Hepatocyte (in vitro differentiated cells and primary cell): ENCODE results near the gene ARFIP1.

DNA sequence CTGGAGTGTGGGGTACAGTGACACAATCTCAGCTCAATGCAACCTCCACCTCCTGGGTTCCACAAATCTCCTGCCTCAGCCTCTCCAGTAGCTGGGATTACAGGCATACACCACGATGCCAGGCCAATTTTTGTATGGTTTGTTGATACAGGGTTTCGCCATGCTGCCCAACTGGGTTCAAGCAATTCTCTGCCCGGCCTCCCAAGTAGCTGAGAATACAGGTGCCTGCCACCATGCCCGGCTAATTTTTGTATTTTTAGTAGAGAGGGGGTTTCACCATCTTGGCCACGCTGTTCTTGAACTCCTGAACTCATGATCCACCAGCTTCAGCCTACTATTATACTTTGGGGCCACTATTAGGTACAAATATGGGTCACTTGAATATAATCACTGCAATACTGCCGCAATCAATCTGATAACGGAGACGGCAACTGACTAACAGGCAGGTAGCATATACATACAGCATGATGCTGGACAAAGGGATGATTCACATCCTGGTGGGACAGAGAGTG lies 11.1 kb downstream of the LRBA start:
- RAMPAGE, long total RNA, result no peak
- RRBS, result no CpG with 5 or more reads among the region's 8 CpGs

GRCh38 chr4:151012833-151013384 lies 2.2 kb downstream of the LRBA start:
- RAMPAGE, long total RNA, result no peak
- RRBS, result no CpG with 5 or more reads among the region's 8 CpGs

GRCh38 chr4:151015971-151016698 lies 1.1 kb upstream of the LRBA start:
- RAMPAGE, long total RNA, result no peak
- RRBS, result no CpG with 5 or more reads among the region's 35 CpGs

DNA sequence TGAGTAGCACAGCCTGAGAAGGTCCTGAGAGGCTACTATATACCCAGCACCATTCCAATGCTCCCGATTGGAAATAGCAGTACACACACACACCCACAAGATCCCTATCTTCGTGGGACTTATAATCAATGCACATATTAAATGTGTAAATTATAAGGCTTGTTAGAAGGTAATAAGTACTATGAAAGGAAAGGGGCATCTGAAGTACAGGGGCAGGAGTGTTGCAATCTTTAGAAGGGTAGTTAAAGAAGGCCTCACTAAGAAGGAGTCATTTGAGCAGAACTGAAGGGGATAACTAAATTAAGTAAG lies 319 bp downstream of the PRSS48 start:
- RAMPAGE, long total RNA, result no peak
- RRBS, result no CpG with 5 or more reads among the region's 2 CpGs

- RAMPAGE, long total RNA, result no peak
- RRBS, result no CpG with 5 or more reads among the region's 9 CpGs
Measured at GRCh38 chr4:151324174-151324630, 1.2 kb downstream of the SH3D19 start.

- RAMPAGE, long total RNA, result no peak
- RRBS, result no CpG with 5 or more reads among the region's 8 CpGs
Measured at GRCh38 chr4:151340846-151341496, 15.6 kb upstream of the SH3D19 start.

GRCh38 chr4:151347978-151348353 lies 22.6 kb upstream of the SH3D19 start:
- RAMPAGE, long total RNA, result no peak
- RRBS, result no CpG with 5 or more reads among the region's 7 CpGs

DNA sequence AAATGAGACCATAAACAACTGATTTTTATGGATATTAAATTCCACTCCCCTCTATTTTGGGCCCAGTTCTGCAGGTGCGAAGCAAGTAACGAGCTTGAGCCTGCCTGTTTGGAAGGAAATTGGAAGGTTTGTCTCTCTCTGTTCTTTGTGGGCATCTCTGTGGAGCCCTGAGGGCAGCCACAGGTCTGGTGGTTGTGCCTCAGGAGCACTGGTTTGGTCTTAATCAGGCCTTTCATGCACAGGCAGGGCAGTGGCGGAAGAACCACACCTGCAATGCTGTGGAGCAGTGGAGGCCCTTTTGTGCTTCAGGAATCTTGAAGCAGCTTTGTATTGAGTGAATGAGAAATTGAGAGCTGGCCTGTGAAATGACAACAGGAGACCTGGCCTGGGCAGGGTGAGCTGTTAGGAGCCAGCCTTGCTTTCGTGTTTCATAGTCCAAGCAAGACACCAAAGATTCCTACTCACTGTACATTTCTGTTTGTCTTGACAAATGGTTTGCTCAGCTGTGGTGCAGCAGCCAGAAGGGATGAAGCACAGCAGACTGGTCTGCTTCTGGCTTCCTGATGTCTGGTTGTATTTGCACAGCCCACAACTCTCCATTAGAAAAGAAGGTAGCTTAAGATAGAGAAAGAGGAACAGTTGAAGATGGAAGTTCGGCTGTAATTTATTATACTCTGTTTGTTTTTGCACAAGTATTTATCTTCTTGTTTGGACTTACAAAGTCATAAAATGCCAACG lies 96.6 kb downstream of the GATB start:
- RAMPAGE, long total RNA, result no peak
- RRBS, result no CpG with 5 or more reads among the region's 6 CpGs

DNA sequence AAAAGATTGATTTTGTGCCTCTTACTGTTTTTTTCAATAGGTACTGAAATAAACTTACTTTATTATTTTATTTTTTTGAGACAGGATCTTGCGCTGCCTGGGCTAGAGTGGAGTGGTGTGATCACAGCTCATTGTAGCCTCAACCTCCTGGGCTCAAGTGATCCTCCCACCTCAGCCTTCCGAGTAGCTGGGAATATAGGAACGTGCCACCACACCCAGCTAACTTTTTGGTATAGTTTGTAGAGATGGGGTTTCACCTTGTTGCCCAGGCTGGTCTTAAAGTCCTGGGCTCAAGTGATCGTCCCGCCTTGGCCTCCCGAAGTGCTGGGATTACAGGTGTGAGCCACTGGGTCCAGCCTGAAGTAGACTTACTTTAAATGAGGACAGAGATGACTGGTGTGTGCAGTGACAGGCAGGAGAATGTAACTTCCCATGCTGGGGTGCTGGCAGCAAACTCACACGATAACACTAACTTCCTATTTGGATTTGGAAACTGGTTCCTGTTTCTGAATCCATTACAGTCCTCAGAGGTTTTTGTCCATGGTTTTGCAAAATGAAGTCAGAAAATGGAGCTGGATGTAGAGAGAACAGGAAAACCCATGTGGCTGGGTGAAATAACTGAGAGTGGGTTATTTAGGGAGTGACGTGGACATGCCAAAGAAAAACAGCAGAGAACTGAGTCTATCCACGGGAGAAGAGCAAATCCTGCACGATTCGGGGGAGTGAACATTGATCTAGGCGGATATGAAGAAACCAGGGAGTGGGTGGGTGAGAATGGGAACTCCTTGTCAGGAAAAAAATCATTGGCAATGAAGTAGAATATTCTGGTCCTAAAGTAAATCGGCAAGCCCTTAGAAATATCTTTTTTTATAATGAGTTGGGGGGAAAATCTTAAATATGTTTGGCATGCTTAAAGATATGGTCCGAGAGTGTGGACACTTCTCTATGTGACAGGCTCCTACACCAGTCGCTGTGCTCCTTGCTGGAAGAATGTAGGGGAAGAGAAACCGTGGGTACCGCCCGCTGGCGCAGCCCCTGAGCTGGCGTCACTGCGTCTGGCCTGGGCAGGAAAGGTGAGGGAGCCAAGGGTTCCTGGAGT lies 95.5 kb downstream of the GATB start:
- RAMPAGE, long total RNA, result no peak
- RRBS, result no CpG with 5 or more reads among the region's 21 CpGs

DNA sequence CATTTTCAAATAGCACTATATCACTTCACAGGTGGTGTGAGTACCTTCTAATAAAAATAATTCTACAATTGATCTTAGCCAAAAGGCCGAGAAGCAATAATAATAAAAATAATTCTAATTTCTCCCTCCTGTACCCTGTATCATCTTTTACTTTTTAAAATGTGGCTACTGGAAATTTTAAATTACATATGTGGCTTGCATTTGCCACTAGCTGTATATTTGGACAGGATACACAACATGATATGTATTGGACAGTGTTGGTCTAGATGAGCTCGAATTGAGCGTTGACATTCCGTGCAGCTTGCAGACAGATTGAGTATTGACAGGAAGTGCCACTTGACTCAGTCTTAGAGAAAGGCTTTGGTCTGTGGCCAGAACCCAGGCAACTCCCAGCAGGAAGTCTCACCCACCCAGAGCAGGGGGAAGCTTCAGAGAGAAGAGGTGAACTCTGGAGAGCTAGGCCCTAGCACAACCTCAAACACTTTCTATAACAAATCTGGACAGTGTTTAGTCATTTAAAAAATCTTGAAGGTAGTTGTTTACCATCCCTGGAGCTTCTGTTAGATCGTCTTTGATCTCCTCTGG lies 280.6 kb downstream of the FBXW7 start:
- RAMPAGE, long total RNA, result no peak
- RRBS, result no CpG with 5 or more reads among the region's 5 CpGs

DNA sequence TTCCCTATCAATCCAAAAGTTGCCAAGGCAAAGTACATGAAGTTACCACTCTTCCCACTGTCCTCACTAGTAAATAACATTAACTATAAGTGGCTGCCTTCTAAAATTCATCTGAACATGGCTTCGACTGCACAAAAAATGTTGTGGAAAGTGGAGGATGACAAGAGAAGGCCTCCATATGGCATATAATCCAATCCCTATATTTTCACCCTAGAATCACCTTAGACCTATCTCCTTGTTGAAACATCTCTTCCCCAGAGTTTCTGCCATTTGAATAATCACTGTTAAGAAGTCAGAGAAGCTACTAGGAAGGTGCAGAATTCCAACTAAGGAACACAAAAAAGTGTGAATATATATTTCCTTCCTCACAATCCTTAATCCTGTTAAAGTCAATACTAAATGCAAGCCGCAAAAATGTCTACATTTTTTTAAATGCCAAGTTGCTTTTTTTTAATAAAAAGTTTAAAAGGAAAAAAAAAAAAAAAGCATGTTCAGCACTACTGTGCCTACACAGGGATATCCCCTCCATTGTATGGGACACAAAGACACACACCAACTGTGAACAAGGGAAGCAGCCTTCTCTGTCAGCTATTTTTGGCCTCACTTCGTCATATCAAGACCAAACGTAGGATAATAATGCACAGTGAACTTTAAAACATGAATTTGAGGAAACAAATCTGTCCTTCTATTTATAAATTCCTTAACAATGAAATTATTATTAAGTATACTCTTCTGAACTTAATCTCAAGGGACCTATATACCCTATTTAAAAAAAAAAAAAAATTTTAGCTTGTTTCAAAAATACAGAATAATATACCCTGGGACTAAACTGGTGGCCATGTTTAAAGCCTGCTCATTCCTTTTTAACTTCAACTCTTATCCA lies 4.5 kb downstream of the FBXW7 start:
- RAMPAGE, long total RNA, result no peak
- RRBS, result no CpG with 5 or more reads among the region's 4 CpGs

DNA sequence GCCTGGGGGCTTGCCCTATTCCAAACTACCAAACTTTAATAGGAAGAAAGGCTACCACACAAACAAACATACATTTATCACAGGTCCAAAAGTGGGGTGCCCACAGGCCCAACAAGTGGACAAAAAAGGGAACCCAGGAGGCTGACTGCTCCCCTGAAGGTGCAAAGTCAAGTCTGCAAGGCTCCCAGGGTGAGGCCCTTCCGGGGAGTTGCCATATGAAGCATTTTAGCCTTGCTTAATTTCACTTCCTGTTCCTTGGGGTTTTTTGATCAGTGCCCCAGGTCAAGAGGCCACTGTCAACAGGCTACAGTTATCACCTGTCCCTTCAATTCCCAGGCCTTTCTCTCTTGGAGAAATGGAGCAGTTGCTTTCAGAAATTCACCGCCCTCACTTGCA lies 36.5 kb downstream of the TMEM154 start:
- RAMPAGE, long total RNA, result no peak
- RRBS, result no CpG with 5 or more reads among the region's 2 CpGs

- RAMPAGE, long total RNA, result no peak
- RRBS, result 2% methylated on average over 32 of the region's 75 CpGs
Measured at GRCh38 chr4:152779372-152780495, at the start of gene ARFIP1. ARFIP1 (plus strand) TSS chr4:152779954.

- RAMPAGE, long total RNA, result no peak
- RRBS, result no CpG with 5 or more reads among the region's 9 CpGs
Measured at GRCh38 chr4:152800514-152801384, 21.0 kb downstream of the ARFIP1 start.

DNA sequence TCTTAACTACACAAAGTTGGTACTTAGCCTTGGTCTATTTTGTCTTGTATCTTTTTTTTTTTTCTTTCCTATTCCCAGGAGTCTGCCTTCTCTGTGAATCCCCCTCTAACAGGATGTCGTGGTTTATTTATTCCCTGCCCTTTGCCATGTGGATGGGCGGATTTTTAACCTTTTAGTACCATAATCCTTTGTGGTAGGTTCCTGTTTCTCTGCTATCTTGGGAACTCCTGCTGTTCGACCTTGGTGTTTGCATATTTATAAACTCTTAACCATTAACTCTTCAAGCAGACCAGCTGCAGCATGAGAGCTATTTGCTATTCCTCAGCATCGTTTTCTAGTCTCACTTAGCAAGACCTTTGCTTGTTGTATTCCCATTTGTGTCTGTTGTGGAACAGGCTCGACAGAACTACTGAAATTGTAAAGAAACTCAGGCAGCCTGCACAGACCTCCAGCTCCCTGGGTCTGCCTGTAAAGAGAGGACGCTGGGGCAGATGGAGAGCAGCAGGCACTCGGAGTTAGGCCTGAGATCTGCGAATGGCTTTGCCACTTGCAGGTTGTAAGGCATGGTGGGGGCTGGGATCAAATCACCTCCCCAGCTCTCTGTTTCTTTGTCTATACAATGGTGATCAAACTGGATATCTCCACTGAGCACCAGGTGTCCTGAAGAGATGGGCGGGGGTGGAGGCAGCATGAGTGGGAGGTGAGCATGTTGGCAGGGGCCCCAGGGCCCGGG lies 38.2 kb downstream of the TRIM2 start:
- RAMPAGE, long total RNA, result no peak
- RRBS, result no CpG with 5 or more reads among the region's 10 CpGs

GRCh38 chr4:153346873-153347435 lies 2.5 kb downstream of the MND1 start:
- RAMPAGE, long total RNA, result no peak
- RRBS, result no CpG with 5 or more reads among the region's 4 CpGs

DNA sequence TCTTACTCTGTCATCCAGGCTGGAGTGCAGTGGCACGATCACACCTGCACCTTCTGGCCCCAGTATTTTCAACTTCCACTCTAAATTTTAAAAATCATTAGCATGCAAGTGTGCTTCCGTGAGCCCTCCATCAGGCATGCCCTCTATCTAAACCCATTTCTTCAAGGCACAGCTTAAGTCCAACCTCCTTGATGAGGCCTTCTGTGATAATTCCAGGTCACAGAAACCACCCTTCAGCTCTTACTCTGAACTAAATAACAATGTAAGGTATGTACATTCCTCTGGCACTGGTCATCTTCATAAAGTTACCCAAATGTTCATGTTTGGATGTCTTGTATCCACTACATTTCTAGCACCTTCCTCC lies 38.7 kb upstream of the TMEM131L start:
- RAMPAGE, long total RNA, result no peak
- RRBS, result no CpG with 5 or more reads among the region's 2 CpGs

DNA sequence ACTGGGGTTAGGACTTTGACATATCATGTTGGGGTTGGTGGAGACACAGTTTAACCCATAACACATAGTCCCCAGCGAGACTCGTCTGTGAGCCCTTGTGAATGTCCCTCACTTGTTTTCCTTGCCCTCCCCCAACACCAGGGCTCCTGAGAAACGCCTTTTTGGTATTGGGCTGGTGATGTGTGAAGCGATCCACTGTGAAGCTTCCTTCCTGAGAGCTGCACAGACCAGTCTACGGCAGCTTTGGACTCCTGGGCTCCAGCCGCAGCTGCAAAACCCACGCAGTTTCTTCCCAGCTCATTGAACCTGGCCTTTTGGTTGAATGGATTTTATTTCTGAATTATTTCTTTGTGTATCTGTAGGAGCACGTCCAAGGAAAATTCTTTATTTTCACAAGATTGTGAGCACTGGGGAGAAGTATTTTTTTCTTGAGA lies 22.9 kb downstream of the TMEM131L start:
- RAMPAGE, long total RNA, result no peak
- RRBS, result no CpG with 5 or more reads among the region's 8 CpGs

DNA sequence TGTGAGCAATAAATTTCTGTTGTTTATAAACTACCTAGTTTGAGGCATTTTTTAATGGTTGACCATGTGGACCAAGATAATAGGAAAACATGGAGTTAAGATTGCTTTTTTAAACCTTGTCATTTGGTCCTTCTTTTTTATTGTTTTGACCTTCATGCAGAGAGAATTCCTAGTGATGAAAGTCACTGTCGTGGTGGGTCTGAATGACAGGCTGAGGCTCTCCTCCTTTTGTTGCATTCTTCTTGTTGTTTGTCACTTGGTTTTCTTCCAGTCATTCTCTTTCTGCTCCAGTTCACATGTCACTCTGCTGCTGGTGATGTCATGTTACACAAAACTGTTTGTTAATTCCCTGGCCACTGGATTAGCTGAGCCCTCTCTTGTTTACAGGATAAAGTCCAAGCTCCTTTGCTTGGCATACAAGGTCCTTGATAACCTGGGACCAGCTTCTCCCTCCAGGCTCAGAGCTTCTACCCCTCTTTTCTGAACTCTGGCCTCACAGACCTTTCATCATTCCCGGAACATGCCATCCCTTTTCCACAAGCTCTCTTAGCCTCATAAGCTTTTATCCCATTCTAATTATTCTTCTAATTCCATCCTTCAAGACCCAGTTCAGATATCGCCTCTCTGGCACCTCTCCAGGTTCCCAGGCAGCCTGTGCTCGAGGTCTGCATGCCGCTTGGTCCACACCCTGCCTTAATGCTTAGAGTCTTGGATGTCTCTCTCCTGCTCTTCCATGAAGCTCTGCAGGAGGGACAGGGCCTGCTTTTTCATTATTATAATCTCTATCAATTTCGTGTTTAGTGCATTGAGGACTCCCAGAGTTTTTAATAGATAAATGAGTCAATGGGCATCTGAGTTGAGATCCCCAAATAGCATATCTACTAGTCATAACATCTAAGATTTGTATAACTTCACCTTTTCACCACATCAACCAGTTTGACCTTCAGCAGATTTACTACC lies 98.6 kb downstream of the TMEM131L start:
- RAMPAGE, long total RNA, result no peak
- RRBS, result no CpG with 5 or more reads among the region's 6 CpGs

DNA sequence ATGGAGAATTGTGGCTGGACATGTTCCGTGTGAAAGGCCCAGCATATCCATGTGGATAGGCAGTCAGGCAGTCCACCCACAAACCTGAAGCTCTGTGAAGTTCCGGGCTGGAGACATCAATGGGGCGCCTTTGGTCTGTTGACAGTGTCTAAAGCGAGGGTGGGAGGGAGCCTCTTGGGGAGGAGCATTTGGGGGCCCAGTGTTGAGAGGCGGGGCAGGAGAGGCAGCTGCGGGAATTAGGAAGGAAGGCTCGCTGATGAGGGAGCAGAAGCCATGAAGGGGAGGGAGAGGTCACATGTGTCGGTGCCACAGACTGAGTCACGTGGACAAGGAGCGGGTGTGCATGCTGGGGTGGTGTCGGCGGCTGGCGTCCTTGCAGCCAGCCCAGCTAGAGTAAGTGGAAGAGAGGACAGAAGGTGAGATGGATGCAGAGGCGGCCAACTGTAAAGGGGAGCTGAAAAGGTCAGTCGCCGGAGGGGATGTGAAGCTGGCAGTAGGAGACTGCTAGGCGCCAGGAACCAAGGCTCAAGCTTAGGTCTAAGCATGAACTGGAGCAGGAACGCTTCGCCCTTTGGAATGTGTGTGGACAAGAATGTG lies 44.1 kb upstream of the TLR2 start:
- RAMPAGE, long total RNA, result no peak
- RRBS, result no CpG with 5 or more reads among the region's 19 CpGs